Upper lobe of left lung (tissue), 5 donors: ENCODE results near the gene INPP5J.

DNA sequence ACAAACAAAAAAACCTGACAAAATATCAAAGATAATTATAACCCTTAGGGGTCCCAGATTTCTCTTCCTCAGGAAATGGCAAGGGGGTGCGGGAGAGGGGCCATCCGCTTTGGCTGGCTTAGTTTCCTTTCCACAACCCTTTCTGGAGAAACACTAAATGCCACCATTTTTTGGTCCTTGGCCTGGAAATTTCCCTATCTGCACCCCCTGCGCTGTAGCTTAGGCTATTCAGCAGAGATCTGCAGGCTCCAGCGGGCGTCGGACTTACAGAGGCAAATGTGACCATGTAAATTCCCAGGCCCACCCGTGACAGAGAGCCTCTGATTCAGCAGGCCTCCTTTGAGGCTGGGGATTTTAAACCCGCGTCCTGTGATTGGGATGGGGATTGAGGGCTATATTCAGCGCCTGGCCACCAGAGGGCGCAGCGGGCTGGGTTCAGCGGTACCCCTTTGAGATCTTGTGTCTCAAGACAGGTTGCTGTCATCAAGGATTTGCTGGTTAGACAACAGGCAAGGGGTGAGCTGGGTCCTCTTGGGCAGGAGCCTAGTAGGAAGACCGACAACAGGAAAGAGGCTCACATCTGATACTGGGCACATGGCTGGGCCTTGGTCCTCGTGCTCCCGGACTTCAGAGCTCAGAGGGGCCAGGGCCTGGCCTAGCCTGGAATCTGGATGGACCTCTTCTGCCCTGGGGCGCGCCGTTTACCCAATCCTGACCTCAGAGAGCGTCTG lies 1.2 kb upstream of the SLC35E4 start:
- PRO-cap, 2 experiments, result peak in 1 of 2 experiments; most common plus-strand start position 497 of the sequence (in 1)
- RAMPAGE, long total RNA, 4 experiments, result no peak in any of the 4 experiments

GRCh38 chr22:30941883-30942462 lies 26.6 kb downstream of the MORC2 start:
- PRO-cap, 2 experiments, result no peak in any of the 2 experiments
- RAMPAGE, long total RNA, 4 experiments, result no peak in any of the 4 experiments

GRCh38 chr22:30961081-30961728 lies 7.4 kb downstream of the MORC2 start:
- PRO-cap, 2 experiments, result no peak in any of the 2 experiments
- RAMPAGE, long total RNA, 4 experiments, result no peak in any of the 4 experiments

- PRO-cap, 2 experiments, result peak in 2 of 2 experiments; most common minus-strand start chr22:31082372 (in 2)
- RAMPAGE, long total RNA, 4 experiments, result no peak in any of the 4 experiments
Observed at GRCh38 chr22:31081861-31082995, 1.1 kb downstream of the SMTN start.

DNA sequence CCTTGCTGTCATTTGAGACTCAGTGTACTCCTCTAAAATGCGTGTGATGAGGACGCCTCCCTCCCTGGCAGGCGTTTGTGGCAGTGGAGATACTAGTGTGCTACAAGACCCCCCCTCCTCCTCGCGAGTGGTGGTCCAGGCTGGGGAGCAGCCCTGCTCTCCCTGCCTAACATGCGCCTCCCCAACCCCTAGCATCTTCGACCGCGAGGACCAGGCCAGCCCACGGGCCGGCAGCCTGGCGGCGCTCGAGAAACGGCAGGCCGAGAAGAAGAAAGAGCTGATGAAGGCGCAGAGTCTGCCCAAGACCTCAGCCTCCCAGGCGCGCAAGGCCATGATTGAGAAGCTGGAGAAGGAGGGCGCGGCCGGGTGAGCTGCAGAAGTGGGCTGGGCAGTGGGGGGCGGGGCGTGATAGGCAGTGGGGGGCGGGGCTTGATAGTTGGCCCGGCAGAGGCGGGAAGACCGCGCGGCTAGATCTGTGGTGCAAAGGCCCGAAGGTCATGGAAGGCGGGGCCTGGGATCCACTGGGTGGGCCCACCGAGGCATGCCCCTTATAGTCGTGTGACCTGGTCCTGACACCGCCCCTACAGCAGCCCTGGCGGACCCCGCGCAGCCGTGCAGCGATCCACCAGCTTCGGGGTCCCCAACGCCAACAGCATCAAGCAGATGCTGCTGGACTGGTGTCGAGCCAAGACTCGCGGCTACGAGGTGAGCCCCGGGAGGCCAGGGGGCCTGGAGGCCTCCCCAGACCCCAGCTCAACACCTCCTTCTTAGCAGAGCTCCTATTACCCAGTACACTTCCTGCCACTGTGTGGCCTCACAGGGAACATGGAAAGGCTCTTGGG lies 8.7 kb downstream of the SELENOM start:
- PRO-cap, 2 experiments, result no peak in any of the 2 experiments
- RAMPAGE, long total RNA, 4 experiments, result no peak in any of the 4 experiments

DNA sequence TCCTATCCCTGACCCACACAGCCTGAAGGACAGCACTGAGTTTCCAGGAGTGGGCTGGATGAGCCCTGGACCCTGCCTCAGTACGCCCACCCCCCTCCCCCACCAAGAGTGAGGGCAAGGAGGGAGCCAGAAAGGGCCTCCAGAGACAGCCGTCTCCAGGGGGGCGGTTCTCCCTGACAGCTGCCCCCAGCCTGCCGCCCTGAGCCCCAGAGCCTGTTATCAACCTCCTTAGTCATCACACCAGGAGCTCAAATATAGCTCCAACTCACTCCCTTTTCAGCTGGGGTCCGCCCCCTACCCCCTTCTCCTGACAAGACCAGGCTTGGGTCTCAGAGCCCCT lies 2.6 kb upstream of the INPP5J start:
- PRO-cap, 2 experiments, result no peak in any of the 2 experiments
- RAMPAGE, long total RNA, 4 experiments, result no peak in any of the 4 experiments

DNA sequence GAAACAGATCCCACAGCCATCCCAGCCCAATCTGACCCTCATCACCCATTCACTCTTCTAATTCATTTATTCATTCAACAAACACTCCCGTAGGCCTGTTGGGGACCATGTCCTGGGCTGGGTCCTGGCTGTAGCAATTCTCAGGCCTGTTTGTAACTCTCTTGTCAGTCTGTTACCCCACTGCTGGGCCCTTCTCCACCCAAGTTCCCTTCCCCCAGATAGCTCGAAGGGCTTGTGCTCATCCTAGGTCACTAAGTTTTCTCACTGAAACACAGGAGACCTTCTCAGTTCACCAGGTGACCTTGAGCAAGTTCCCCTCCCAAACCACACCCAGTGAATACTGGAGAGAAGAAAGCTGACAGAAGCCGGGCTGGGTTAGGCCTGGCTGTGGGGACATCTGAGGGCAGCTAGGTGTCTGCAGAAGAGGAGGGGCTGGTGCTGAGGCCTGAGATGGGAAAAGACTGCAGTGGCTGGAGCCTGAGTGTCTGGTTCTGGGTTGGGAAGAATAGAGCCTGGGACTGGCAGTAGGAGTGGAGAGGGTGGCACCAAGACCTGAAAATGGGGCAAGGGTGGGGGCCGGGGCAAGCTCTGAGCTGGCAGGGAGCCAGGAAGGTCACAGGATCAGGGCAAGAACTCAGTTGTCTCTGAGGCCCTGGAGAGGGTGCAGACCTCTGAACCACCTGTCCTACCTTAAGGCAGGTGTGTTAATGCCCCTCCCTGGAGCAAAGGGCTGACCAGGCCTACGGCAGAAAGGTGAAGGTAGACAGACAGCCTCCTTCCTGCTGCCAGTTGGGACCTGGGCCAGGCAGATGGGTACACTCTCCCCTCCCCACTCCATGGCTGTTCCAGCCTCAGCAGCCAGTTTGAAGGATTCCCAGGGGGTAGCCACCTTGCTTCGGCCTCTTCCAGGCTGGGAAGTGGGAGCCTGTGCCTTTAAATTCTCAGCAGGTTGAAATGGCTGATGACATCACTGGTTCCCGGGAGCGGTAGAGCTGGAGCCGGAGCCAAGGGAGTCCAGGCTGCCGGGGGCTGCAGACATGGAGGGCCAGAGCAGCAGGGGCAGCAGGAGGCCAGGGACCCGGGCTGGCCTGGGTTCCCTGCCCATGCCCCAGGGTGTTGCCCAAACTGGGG lies at the start of gene INPP5J:
INPP5J (plus strand) TSS at position 989 of the 1,131 bp plus-strand sequence.
- PRO-cap, 2 experiments, result no peak in any of the 2 experiments
- RAMPAGE, long total RNA, 4 experiments, result start-site peak on the plus strand in 4 of 4 experiments, centred at positions 991 to 1,007 of the sequence, 27 to 82 reads per replicate

GRCh38 chr22:31131627-31132150 lies 8.6 kb downstream of the PLA2G3 start:
- PRO-cap, 2 experiments, result no peak in any of the 2 experiments
- RAMPAGE, long total RNA, 4 experiments, result no peak in any of the 4 experiments

DNA sequence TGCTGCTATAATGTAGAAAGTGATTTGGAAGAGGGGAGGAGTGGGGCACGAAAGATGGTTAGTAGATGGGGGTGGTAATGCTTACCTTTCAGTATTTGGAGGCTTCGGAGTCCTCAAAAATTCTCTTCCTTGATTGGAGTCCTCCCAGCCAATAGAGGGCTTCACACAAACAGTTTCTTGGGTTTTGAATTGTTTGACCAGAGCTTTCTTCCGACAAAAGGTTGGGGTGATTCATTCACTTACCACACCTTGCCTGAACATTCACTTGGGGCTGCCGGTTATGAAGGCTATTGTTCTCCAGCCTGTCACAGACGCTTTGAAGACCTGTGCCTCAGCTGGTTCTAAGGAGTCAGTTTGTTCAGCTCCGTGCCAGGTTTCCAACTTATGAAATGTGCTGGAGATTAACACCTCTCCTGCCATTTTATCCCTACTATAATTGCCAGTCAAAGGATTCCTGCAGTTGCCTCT lies 31.2 kb downstream of the LIMK2 start:
- PRO-cap, 2 experiments, result no peak in any of the 2 experiments
- RAMPAGE, long total RNA, 4 experiments, result no peak in any of the 4 experiments

DNA sequence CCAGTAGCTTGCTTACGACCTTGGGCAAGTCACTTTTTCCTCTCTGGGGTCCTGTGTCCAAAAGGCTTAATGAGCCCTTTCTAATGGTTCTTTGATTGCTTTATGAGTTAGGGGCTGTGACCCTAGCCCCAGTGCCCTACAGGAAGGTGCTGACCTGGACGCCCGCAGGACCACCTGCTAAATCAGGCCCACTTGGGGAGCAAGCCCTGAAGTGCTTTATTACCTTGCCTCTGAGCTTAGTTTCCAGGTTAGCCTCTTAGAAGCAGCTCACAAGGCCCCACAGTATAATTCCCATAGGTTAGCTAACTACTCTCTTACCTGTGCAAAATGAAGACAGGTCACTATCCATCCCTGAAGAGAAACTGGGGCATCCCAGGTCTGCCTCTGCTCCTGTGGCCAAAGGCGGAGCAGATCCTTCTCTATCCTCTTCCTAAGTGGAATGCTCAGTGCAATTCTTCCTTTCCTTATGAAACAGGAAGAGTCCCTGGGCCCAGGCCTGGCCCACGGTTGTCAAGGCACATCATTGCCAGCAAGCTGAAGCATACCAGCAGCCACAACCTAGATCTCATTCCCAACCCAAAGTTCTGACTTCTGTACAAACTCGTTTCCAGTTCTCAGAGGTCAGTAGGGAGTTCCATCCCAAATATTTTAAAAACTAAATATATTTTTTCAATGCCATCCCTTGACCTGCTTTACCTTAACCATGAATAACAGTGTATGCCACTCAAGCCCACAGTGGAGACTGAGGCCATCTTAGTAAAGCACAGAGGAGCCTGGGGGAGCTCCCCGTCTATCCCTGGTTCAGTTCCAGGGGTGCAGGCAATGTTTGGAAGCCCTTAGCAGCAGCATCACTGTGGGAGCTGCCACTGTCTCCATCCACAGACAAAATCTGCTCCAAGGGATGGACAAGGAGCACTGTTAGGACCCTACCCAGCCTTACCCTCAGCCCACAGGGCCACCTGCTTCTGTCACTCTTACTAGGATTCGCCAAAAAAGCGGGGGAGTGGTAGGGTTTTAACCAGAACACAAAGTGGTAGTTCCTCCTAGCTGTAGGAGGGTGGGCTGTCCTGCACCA lies 10.0 kb downstream of the PIK3IP1 start:
- PRO-cap, 2 experiments, result no peak in any of the 2 experiments
- RAMPAGE, long total RNA, 4 experiments, result no peak in any of the 4 experiments

DNA sequence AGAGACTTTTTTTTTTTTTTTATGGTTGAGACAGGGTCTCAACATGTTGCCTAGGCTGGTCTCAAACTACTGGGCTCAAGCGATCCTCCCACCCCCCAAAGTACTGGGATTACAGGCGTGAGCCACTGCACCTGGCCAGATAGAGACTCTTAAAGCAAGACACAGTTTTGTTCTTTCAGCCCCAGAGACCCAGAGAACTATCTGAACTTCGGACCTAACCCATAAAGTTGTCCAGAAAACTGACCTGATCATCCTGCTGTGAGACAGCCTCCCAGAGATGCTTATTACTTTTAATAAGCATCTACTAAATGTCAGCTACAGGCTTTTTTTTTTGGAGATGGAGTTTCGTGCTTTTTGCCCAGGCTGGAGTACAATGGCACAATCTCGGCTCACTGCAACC lies 8.7 kb downstream of the PIK3IP1 start:
- PRO-cap, 2 experiments, result no peak in any of the 2 experiments
- RAMPAGE, long total RNA, 4 experiments, result no peak in any of the 4 experiments

DNA sequence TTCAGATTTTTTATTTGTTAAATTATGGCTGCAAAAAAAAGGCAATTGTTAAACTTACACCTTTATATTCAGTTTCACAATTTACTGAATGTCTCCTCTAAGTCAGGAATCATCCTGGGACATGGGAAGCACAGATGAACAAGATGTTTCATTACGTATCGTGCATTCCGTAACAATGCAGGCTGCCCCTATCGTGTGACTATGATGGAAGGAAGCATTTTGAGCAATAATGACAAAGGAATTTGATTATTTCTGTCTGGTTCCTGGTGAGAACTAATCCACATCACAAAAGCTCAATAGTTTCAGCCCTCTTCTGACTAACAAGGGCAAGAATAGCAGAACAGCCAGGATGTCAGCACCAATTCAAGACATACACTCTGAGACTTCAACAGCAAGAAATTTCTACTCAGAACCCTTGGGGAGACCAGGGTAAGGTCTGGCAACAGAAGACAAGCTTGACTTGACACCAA lies 14.5 kb downstream of the PISD start:
- PRO-cap, 2 experiments, result no peak in any of the 2 experiments
- RAMPAGE, long total RNA, 4 experiments, result no peak in any of the 4 experiments

- PRO-cap, 2 experiments, result no peak in any of the 2 experiments
- RAMPAGE, long total RNA, 4 experiments, result no peak in any of the 4 experiments
Observed at GRCh38 chr22:31682433-31683650, 20.8 kb upstream of the PISD start.

- PRO-cap, 2 experiments, result no peak in any of the 2 experiments
- RAMPAGE, long total RNA, 4 experiments, result no peak in any of the 4 experiments
Observed at GRCh38 chr22:31716548-31717522, 33.1 kb downstream of the PRR14L start.

DNA sequence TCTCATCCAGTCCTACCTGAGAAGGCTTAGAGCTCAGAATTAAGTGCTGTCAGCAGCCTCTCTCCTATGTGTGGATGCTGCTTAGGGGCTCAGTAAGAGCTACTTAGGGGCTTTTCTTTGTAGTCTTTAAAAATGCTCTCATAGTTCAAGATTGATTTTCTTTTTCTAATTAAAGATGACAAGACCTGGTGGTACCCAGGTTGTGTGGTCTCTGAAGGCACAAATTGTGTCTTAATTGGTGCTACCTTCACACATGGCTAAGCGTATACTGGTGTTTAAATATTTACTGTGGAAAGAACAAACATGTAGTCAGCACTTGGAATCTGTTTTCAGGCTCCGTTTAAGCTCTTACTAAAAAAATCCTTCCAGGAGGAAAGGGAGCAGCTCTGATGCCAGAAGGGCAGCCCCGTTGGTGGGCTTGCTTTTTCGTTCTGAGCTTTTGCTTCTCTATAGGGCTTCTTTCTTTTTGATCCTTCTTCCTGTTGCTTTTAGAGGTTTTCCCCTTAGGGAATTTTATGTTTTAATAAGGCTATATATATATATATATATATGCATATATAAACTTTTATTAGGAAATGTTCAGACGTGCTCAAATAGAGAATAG lies 59.4 kb downstream of the DEPDC5 start:
- PRO-cap, 2 experiments, result no peak in any of the 2 experiments
- RAMPAGE, long total RNA, 4 experiments, result no peak in any of the 4 experiments

DNA sequence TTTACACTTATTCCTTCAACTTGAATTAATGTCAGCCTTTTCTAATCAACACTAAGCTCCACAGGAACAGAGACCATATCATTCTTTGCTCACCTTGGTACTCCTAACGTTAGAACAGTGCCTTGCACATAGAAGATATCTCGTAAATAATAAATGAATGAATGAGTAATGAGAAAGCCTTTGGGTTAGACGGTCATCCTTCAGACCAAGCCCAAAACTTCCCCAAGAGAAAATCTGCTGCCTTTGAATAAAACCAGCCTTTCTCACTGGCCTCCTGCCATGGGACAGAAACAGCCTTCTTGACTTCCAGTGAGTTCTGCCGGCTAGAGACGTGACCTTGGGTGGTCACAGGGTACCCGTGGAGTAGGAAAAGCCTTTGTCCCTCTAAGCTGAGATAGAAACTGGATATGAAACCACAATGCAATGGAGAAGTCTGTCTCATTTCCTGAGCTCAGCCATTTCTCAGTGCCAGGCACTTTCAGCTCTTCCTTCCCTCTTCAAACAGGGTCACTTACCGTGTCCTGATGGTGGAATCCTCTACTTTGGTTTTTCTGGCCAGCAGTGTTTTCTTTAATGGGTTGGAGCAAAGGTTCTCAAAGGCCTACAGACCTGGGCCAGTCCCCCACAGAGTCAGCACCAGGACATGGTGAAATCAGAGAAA lies 21.2 kb upstream of the YWHAH start:
- PRO-cap, 2 experiments, result no peak in any of the 2 experiments
- RAMPAGE, long total RNA, 4 experiments, result no peak in any of the 4 experiments

- PRO-cap, 2 experiments, result peak in 1 of 2 experiments; most common plus-strand start chr22:31964332 (in 1); most common minus-strand start chr22:31963869 (in 1)
- RAMPAGE, long total RNA, 4 experiments, result no peak in any of the 4 experiments
Observed at GRCh38 chr22:31963688-31964516, 19.6 kb downstream of the YWHAH start.

DNA sequence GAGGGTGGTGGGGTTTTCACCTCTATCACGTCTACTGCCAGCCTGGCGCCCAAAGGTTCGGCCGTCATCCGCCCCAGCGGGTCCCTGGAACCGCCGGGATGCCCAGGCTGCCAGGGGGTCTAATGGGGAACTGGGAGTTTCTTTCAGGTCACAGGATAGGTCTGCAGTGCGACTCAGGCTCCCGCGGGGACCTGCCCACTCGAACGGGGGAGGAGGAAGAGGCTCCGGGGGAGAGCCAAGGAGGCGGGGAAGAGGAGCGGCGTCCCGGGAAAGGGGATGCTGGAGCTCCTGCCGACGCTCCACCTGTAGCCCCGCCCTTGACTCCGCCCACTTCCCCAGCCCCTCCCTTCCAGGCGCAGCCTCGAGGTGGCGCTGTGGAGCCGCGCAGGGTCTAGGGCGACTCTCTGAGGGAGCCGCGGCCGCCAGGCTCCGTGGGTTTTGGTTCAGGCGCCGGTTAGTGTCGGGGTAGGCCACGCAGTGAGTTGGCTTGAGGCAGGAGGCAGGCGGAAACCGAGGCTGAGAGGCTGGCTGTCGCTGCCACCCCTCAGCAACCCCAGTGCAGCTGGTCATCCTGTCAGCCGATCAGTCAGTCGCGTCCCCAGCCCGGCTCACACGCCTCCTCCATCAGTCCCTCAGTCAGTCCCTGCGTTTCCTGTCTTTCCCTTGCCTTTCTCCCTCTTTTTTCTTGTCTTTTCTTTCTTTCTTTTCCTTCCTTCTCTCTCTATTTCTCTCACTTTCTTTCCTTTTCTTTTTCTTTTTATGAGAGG lies 26.3 kb downstream of the YWHAH start:
- PRO-cap, 2 experiments, result peak in 1 of 2 experiments; most common plus-strand start position 446 of the sequence (in 1); most common minus-strand start position 191 of the sequence (in 1)
- RAMPAGE, long total RNA, 4 experiments, result no peak in any of the 4 experiments

GRCh38 chr22:32202351-32203199 lies 2.3 kb downstream of the RFPL2 start:
- PRO-cap, 2 experiments, result no peak in any of the 2 experiments
- RAMPAGE, long total RNA, 4 experiments, result no peak in any of the 4 experiments

DNA sequence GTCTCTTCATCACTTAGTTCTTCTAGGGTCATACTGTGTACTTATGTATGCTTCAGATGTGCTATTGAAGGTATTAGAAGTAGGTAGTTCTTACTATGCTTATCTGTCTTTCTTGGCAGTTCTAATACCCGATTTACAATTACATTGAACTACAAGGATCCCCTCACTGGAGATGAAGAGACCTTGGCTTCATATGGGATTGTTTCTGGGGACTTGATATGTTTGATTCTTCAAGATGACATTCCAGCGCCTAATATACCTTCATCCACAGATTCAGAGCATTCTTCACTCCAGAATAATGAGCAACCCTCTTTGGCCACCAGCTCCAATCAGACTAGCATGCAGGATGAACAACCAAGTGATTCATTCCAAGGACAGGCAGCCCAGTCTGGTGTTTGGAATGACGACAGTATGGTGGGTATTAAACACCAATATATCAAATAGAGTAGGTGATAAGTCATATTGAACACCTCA lies 4.3 kb downstream of the FBXO7 start:
- PRO-cap, 2 experiments, result no peak in any of the 2 experiments
- RAMPAGE, long total RNA, 4 experiments, result no peak in any of the 4 experiments